Hair follicular keratinocyte (primary cell): Measurements from ENCODE around the genes SMCP, PRR9, S100A9, S100A8 and S100A4.

DNA sequence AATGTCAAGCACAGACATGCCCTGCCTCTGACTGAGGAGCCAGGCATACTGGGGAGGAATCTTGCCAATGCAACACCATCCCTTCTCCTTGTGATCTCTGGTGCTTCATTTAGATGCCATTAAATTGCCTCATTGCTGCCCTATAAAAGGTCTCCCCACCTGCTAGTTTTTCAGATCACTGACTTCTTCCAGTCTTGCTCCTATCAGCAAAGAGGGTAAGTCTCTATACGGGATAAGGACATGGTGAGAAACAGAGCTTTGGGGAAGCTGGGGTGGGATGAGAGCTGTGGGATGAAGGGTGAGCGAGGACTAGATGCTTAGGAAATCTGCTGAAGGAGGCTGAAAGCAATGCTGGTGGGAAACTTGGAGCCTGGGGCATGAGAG is 909 bp upstream of the C1orf68 start:
- RAMPAGE, long total RNA, result no peak

GRCh38 chr1:152878040-152878376 is at the start of gene SMCP:
Gene SMCP, plus strand, starts transcription at chr1:152878322.
- RAMPAGE, long total RNA, result no peak

- RAMPAGE, long total RNA, result no peak
Measured at GRCh38 chr1:152912844-152913285, 4.5 kb downstream of the IVL start.

DNA sequence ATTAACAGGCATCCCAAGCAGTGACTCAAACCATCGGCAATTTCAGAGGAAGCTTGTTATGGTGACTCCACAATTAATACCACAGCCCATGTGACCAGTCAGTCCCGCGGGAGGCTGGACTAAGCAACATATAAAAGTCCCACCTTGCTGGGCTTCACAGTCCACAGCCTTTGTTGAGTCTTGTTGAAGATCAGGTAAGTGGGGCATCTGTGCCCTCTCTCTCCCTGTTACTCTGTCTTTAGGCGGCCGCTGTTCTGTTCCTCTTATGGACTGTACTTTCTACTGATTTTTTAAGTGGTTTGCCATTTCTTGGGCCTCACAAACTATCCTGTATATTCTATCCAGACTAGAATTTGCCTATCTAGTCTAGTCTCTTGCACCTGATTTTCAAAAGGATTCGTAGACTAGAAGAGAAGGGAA is at the start of gene PRR9:
PRR9 (plus strand) TSS at position 159 of the 420 bp plus-strand sequence.
- RAMPAGE, long total RNA, result no peak

GRCh38 chr1:153357545-153358580 is at the start of gene S100A9:
Gene S100A9, plus strand, starts transcription at chr1:153357854.
- RAMPAGE, long total RNA, result start-site peak on the plus strand at chr1:153357851-153357858, 85 and 33 reads in 2 replicates

DNA sequence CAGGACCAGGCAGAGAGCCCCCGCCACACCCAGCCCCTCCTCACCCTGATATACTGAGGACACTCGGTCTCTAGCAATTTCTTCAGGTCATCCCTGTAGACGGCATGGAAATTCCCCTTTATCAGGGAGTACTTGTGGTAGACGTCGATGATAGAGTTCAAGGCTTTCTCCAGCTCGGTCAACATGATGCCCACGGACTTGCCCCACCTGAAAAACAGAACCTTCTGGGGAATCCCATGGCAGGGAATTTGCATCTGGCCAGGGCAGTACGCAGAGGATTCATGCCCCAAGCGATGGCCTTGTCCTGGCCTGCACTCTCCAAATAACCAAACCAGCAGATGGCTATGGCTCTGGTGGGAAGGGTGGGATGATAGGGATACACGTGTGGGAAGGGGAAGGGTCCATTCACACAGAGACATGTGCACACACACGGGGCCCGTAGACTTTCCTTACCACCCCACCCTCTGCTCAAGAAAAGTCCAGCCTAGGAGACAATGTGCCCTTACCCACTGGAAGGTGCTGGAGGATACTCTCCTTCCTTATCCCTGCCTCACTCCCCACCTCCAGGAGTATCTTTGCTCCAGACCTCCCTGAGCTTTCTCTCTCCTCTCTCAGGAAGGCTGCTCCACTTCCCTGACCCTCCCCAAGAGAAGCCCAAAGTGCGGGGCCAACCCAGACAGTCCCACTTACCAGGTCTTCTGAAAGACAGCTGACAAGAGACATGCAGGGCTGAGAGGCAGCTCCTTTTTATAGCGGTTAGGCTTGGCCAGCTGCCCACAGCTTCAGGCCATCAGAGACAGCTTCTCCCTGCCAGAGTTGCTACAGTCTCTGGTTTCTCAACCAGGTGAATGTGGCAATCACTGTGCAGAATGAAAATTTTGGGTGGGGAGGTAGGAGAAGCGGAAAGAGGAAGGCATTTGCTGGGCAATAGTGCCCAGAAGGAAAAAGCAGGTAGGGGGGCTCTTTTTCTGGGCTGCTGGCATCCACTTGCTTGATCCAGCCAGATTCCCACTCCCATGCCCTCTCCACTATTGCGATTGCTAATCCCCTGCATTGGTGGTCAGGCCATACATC is at the start of gene S100A8:
S100A8 (minus strand) TSS at position 723 of the 1,074 bp plus-strand sequence.
- RAMPAGE, long total RNA, result no peak

- RAMPAGE, long total RNA, result no peak
Measured at GRCh38 chr1:153490152-153491234, 30.0 kb upstream of the S100A7 start.

- RAMPAGE, long total RNA, result no peak
Measured at GRCh38 chr1:153545475-153546226, at the start of gene S100A4. Gene S100A4, minus strand, starts transcription at chr1:153545806.

- RAMPAGE, long total RNA, result no peak
Measured at GRCh38 chr1:153623153-153623474, 4.2 kb downstream of the S100A13 start.

GRCh38 chr1:153653151-153653635 is 5.3 kb upstream of the SNAPIN start:
- RAMPAGE, long total RNA, result no peak

GRCh38 chr1:153686461-153686772 is 7.9 kb downstream of the NPR1 start:
- RAMPAGE, long total RNA, result no peak

- RAMPAGE, long total RNA, result no peak
Measured at GRCh38 chr1:153687607-153688003, 9.1 kb downstream of the NPR1 start.

- RAMPAGE, long total RNA, result no peak
Measured at GRCh38 chr1:153698468-153698864, 20.0 kb downstream of the NPR1 start.

DNA sequence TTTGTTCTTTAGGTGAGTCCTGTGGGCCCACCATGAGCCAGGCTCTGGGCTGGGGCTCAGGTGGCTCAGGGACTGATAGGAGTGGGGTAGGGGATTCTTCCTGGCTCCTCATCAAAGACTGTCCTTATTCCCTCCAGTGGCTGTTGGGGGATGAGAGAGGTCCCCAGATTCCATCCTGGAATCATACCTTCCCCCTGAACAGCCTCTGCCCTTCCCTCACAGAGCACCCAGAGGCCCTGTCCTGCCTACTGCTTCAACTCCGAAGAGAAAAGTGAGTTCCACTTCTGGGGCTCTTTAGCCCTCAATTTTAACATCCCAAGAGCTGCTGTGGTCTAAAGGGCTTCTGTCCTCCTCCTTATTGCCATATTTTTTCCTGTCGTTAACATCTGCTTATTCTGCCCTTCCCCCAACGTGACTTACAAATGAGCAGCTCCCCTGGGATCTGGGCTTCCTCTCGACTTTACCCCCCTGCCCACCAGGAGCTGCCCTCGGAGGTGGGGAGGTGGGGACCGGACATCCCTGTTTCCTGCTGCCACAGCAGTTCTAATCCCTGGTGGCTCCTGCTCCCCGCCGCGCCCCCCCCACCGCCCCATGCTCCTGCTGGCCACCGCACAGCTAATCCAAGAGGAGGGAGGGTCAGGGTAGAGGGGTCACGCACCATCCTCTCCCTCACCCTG is 4.6 kb upstream of the SLC27A3 start:
- RAMPAGE, long total RNA, result no peak

- RAMPAGE, long total RNA, result no peak
Measured at GRCh38 chr1:153773129-153774092, 1.8 kb upstream of the SLC27A3 start.

DNA sequence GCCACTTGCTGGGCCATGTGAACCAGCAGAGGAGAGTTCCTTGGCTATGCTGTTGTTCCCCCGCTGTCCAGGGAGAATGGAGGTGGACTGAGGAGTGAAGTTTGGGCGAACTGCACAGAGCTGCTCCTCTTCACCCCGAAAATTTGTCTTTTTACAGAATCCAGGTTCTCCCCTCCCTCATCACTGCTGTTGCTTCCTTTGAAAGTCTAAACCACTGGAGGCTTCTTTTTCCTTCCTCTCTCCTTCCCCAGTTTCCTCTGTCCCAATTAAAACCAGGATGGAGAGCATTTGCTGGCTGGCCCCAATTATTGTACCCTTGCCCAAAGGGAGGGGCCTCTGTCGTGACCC is 711 bp upstream of the SLC27A3 start:
- RAMPAGE, long total RNA, result no peak

DNA sequence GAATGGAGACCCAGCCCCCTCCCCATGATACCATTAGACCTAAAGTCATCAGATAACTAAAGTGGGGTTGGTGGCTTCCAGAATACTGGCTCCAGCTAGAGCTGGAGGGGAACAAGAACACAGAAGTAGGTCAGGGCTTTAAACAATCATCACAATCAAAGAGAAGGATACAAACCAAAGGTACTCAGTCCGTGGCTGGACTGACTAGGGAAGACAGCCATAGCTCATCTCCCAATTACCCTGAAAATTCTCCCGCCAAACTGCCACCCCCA is 29.1 kb downstream of the SLC27A3 start:
- RAMPAGE, long total RNA, result no peak

GRCh38 chr1:153923432-153923937 is 713 bp upstream of the GATAD2B start:
- RAMPAGE, long total RNA, result no peak

- RAMPAGE, long total RNA, result no peak
Measured at GRCh38 chr1:153932222-153933037, 9.7 kb upstream of the GATAD2B start.

GRCh38 chr1:154167632-154168008 is 24.3 kb downstream of the TPM3 start:
- RAMPAGE, long total RNA, result no peak